Vein endothelial cell (primary cell): ENCODE measurements around the genes CDK9 and DPM2.

DNA sequence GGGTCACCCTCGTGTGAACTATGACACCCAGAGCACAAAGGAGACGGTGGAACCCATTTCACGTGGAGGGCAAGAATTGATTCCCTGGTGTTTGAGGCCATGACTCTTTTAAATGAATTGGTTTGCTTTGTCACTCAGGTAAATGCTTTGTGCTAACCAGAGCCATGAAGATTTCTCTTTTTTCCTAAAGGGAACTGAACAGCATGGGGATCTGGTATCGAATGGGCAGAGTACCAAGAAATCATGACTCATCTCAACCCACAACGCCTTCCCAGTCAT, 68.7 kb downstream of the MVB12B start:
- CAGE, long polyA plus RNA, result no peak

DNA sequence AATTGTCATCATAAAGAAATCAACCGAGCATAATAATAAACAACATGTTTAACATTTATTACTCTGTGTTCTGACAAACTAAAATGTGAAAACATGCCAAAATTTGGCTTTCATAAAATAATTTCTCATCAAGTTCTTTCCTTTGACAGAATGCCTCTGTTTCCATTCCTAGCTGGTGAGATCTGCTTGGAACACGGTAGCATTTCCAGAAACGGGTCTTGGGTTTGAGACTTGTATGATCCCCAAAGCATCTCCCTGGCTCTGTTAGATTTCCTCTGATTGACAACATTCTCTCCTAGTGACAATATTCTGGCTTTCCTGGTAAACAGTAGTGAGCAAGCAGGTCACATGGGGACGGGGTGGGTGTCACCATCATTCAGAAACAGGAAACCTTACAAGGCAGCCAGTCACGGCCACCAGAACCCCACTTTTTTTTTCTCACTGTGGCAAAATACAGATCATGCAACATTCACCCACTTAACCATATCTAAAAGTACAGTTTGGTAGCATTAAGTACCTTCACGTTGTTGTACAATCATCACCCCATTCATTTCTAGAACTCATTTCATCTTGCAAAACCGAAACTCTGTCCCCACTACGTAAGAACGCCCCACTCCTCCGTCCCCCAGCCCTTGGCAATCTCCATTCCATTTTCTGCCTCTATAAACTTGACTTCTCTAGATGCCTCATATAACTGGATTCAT, 90.1 kb upstream of the LMX1B start:
- CAGE, long polyA plus RNA, result no peak

DNA sequence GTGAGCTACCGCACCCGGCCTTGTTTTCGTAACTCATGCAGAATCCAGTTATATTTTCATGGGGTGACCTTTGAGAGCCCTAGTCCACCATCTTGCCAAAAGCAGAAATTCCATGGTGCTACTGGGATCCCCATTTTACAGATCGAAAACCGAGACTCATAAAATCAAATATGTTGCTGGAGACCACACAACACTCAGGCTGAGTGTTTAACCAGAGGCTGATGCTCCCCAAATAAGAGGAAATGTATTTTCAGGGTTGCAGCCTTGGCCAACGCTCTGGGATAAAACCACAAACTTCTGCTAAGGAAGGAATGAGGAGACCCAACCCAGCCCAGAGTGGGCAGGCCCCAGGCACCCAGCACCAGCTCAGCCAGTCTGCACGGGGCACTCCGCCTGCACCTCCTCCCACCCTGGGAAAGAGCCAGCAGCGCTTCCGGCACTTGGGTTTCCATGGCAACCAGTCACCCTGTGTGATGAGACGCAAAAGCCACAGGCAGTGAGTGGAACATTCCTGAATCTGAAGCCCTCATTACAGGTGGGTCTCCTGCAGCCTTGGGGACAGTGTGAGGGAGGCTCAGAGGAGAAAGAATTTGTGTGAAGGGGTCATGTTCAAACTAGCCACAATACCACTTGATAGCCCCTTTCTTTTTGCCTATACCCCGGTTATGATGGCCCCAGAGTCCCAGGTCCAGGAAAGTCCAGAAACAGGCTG, 85.3 kb upstream of the ZBTB43 start:
- CAGE, long polyA plus RNA, result no peak

GRCh38 chr9:126939855-126940277, 25.3 kb downstream of the RALGPS1 start:
- CAGE, long polyA plus RNA, result no peak

DNA sequence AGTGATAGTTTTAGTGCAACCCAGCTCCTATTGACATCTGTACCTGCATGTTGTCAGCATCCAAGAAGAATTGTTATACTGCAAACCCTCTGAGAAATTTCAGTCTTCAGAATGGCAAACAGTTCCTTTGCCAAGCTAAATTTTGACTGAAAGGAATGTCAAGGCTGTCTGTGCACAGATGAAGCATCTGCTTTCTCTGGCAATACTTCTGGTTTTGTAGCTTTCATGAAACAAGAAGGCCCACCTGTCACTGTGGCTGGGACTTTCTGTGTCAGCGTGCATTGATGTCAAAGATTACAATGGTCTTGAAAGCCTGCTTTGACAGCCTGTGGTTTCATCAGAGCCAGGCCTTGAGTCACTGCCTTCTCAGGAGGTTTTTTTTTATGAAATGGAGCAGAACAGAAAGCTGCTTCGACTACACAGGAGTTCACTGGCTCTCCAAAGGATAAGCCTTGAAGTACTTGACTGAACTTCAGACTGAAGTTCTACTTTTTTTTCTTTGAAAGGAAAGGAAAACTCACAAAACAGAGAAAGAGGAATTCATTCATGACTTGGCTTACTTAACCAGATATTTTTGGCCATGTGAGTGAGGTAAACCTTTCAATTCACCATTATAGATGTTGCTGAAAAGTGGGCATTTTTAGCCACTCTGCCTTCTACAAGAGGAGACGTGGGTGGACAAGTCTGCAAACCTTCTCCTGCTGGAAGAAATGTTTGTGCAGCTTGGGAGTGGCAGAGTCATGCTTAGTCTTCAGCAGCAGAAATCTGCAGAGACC, 90.8 kb downstream of the RALGPS1 start:
- CAGE, long polyA plus RNA, result no peak

DNA sequence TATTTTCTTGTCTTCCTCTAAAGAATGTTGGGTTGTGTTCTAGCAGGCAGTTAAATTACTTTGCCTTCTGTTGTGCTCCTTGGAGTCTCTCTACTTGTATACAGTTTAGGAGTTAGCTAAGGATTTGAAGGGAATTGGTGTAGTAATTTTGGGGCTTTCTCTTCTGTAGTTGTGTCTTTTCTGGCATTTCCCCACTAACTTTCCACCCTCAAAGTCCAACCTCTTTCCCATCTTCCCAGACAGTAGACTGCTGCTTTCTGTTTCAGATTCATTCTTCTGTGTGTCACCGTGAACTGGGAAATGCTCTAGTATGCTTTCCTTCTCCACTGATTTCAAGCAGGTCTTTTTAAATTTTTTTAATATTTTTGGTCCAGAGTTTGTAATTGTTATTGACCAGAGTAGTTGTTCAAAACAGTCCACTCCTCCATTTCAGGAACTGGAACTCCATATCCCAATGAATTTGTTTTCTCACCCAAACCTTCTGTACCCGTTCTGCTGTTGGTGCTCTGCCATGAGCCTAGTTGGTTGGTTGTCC, 4.6 kb upstream of the ANGPTL2 start:
- CAGE, long polyA plus RNA, result no peak

DNA sequence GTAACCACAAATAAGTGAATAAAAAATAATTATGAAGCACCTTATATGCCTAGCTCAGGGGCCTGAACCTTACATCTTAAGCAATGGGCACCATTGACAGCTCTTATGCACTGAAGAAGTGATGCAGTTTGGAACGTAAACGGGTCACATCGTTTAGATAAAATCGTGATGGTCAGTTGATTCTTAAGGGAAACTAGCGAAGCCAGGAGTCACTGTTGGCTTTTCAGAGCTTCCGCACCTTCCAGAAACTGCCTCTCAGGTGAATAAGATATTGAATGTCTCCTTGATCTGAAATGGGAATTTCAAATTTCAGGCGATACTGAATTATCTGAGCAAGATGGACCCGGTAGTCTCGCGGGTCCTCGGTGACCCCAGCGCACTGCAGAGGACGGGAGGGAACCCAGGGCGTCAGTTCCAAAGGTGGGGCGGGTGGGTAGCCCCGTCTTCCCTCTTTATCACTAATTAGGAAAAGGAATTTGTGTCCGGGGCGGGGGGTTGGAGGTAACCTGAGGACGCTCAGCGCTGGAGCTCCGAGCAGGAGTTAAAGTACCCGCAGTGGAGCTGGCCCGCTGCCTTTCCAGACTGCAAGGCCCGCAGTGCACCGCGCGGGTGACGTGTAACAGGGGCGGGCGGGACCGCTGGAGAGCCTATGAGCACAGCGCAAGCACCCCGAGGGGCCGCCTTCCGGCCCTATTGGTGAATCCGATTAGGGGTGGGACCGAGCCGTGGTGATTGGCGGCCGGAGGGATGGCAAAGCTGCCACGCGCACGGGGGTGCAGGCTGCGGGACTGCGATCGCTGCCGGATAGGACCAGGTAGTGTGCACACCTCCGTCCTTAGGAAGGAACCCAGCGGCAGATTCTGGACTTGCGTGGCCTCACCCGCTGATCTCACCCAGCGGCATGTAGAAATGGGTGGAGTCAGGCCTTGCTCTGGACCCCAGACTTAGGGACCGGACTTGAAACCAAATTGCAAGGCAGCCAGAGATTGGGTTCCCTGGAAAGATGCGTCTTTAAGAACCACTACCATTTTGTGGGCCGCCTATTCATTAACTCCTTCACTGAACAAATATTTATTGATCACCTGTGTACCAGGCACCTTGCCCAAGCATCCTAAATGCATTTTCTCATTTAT, 19.6 kb upstream of the GARNL3 start:
- CAGE, long polyA plus RNA, result no peak

DNA sequence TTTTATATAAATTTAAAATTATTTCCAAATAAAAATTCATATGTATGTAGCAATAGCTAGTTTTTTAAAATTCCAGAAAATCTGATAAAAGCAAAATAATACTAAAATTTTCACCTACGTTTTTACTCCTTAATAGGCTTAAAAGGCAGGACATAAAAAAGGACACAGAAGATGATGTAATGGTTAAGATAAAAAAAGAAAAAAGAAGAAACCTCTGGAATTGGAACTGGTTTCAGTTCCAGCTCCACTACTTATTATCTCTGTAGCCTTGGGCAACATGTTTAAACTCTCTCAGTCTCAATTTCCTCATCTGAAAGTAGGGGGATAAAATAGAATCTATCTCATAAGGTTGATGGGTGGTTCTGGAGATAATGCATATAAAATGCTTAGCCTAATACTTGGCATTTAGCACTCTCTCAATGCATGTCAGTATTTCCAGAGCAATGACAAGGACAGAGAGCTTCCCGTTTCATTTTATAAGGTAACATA, 44.5 kb downstream of the GARNL3 start:
- CAGE, long polyA plus RNA, result no peak

DNA sequence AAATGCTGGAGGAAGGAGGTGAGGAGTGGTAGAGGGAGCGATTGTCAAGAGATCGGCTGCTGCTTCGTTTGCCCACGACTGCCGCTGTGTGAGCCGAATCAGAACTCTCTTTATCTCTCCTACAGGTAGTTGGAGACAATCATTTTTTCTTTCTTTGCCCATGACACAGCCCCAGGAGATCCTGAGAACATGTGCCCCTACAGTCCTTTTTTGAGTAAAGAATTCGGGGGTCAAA, 521 bp downstream of the ZNF79 start:
- CAGE, long polyA plus RNA, result no peak

DNA sequence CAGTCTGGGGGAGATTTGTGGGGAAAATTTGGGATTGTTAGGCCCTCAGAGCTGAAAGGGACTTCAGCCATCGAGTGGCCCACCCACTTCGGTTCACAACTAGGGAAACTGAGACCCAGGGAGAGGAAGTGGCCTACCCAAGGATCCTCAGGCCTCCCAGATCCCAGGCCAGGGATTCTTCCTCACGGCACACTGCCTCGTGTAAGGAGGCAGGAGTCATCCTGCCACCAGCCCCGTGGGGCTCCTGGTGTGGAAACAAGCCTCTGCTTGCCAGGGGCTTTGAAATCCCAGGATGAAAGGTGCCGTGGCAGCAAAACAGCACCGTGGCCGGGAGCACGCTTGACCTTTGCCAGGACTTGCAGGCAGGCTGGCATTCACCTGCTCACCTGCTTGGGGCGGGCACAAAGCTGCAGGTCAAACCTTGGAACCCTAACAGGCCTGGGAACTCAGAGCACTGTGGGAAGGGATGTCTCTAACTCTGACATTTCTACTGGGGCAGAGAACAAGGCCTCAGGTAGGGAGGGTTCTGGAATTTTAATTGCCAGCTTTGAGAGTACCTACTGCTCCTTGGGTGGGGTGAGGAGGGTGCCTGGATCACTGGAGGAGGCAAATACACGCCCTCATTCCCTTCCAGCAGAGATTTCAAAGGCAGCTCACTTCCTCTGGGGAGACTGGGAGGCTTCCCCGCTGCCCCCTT, 2.5 kb downstream of the NIBAN2 start:
- CAGE, long polyA plus RNA, result no peak

- CAGE, long polyA plus RNA, result no peak
These were observed 10.2 kb upstream of the NIBAN2 start for GRCh38 chr9:127578683-127579811.

DNA sequence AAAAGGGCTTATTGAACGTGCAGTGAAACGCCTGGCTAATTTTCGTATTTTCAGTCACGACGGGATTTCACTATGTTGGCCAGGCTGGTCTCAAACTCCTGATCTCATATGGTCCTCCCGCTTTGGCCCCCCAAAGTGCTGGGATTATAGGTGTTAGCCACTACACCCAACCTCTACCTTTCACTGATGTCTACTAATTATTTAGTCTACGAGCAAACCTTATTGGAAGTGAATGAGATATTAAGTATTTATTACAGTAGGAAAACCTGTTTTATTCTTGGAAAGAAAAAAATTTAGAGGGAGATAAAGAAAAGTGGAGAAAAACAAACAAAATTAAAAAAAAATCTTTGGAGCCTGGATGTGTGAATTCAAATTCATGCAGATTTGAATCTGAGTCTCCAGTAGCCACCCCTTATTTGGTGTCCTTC, 16.3 kb downstream of the STXBP1 start:
- CAGE, long polyA plus RNA, result no peak

DNA sequence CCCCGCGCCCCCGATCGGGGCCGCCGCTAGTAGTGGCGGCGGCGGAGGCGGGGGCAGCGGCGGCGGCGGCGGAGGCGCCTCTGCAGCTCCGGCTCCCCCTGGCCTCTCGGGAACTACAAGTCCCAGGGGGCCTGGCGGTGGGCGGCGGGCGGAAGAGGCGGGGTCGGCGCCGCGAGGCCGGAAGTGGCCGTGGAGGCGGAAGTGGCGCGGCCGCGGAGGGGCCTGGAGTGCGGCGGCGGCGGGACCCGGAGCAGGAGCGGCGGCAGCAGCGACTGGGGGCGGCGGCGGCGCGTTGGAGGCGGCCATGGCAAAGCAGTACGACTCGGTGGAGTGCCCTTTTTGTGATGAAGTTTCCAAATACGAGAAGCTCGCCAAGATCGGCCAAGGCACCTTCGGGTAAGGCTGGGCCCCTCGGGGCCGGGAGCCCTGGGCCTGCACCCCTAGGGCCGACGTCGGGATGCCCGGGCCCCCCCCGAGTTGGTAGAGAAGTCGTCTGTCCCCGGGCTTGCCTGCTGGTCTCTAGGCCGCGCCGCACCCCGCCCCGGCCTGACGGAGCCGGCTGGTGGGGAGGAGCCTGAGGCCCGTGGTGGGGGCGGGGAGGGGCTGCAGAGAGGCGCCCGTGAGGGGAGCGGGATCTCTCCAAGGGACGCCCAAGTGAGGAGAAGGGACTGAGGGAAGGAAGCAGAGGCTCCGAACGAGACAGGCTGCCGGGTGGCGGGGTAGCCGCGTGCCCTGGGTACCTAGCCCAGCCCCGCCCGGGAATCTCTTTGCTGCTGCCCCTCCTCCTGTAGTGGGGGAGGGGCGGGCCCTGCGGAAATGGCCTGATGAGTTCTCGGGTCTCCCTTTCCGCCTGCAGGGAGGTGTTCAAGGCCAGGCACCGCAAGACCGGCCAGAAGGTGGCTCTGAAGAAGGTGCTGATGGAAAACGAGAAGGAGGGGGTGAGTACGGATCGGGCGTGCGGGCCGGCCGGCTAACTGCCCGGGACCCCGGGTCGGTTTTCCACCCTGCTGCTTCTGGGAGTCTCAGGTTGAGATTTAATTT, at the start of gene CDK9:
TSS of gene CDK9 (plus strand) at position 190 of the 1,041 bp plus-strand sequence.
- CAGE, long polyA plus RNA, result start-site peak on the plus strand centred at position 204 of the sequence, 50 bp wide, 2,228 and 1,477 reads in 2 replicates

- CAGE, long polyA plus RNA, result no peak
These were observed 5.8 kb downstream of the FPGS start for GRCh38 chr9:127808480-127808808.

- CAGE, long polyA plus RNA, result no peak
These were observed 13.6 kb downstream of the FPGS start for GRCh38 chr9:127816279-127816738.

DNA sequence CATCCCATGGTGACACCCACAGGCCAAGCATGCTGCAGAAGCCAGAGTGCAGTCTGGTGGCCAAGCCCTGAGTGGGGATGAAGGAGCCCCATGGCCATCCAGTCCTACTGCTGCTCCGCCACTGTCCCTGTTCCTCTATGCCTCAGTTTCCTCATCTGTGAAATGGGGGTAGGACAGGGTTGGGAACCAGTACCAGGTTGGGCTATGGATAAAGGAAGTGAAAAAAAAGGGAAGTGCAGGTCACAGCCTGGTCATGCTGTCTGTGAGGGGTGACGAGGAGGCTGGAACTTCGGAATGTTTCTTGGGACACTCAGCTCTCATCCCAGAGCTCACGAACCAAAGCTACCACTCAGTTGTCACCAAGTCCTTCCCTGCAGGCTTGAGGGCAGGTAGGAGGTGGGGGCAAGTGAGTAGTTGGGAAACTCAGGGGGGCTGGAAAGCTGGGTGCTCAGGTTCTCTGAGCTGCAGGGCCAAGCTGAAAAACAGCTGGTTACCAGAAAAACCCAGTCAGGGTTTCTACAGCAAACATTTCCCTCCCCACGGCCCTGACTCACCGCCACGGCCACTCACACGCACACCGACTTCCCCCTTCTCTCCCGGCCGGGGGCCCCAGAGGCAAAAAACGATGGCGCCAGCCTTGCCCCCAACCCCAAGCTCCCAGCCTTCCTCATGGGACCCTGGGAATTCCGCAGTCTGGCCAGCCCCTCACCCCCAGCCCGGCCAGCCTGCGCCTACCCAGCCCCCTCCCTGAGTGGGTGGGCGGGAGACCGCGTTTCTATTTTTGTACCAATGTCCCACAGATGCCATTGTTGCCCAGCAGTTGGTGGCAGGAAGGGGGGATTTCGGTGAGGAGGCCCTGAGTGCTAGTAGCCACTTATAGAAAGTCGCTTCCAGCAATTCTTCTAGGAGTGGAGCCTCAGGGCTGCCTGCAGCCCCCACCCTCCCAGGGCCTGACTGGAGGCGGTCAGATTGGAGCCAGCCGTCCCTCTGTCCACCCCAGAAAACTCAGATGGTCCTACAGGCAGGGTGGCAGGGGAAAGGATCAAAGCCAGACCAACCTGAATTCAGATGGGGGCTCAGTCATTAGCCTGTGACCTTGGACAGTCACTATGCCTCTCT, 18.5 kb downstream of the ENG start:
- CAGE, long polyA plus RNA, result no peak

GRCh38 chr9:127848043-127848400, 6.4 kb downstream of the ENG start:
- CAGE, long polyA plus RNA, result no peak

- CAGE, long polyA plus RNA, result no peak
These were observed 4.1 kb downstream of the AK1 start for GRCh38 chr9:127873246-127873820.

GRCh38 chr9:127936798-127937716, 597 bp downstream of the DPM2 start:
- CAGE, long polyA plus RNA, result no peak

DNA sequence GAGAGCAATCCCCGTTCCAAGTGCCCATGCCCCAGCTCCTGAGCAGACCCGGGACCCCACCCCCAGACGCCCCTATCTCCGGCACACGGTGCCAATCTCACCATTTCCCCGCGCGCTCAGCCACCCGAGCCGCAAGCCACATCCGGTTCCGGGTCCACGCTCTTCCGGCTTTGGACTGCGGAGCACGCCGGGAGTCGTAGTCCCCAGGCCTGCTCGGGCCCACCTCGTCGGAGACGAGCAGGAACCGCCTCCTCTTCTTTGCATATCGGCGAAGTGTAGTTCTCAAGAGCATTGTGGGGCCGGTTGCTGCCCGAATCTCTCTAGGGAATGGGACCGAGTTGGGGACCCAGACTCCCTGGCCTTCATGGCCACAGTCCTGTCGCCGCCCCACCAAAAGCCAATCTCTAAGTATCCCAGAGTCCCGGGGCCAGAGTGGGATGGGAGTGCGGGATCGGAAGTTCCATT, at the start of gene DPM2:
TSS of gene DPM2 (minus strand) at position 138 of the 465 bp plus-strand sequence.
- CAGE, long polyA plus RNA, result no peak